Measurements from ENCODE around the gene SERPINH1.

DNA sequence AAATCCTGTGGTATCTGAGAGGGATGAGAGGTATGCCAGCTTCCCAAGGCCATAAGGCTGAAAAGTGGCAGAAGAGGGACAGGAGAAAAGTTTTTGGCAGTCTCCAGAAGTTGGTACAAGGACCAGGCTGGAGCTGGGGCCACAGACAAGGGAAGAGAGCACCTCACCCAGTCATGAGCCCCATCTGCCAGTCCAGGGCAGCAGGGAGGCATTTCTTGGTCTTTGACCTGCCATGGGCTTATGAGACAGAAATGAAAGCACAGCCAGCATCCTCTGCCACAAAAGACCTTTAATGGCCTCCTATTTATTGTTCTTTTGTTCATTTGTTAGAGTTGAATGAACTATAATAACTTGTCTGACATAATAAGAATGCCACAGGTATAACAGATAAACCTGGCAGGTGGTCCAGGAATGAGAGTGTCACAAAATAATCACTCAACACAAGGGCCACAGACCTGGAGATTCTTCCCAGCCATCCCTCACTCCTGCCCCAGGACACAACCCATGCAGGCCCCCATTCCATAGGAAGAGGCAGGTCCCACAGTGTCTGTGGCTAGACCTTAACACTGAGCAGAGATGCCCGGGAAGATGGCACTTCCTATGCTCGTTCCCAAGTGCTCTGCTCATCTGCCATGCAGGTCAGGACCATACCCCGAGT is 19.4 kb downstream of the TPBGL start:
- PRO-cap: no peak
- RRBS: no CpG with 5 or more reads among the region's 3 CpGs

GRCh38 chr11:75313466-75313826 is 38.0 kb downstream of the ARRB1 start:
- PRO-cap: unidirectional peak, minus-strand start at chr11:75313517; unidirectional peak, minus-strand start at chr11:75313569
- RRBS: 51% methylated on average over 2 of the region's 5 CpGs

DNA sequence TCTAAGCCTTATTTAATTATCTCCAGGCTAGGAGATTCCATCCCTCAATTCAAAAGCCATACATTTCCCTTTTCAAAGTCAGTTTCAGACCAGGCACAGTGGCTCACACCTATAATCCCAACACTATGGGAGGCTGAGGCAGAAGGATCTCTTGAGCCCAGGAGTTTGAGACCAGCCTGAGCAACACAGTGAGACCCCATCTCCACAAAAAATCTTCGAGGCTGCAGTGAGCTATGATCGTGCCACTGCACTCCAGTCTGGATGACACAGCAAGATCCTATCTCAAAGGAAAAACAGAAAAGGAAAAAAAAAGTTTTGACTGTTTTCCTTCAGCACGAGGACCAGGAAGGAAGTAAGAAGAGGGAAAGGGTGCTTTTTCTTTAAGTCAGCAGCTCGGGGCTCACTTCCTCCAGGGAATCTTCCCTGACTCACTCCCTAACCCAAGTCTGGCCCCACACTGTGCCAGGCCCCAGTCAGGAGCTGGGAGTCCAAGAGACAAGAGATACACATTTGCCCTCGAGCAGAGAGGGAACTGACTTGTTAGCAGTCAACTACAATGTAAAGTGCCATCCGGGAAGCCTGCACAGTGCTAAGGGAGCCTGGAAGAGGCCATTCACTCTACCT is 14.3 kb downstream of the ARRB1 start:
- PRO-cap: unidirectional peak, plus-strand start at position 472 of the sequence
- RRBS: no CpG with 5 or more reads among the region's 6 CpGs

DNA sequence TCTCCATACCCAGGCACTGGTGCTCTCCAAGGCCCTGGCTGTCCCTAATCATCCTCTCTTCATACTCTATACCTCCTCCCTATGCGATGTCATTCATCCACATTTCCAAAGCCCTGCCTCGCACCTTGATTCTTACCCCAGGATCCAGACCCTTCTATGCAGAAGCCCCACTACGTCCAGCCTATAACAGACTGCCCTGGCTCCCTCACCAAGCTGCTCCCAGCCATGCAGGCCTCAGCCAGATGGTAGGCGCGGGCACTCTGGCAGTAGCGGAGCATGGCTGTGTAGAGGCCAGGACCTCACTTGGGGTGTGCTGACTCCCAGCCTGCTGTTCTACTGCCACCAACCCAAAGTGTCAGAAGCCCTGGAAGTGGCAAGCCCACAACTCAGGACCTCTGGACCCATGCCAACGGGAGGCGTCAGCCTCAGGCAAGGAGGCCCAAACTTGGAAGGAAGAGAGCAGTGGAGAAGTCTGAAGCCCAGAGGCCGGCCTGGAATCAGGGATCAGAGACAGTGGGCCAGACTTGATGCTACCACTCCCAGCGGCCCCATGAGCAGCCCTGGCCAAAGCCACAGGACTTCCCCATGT is 4.6 kb downstream of the ARRB1 start:
- PRO-cap: no peak
- RRBS: no CpG with 5 or more reads among the region's 10 CpGs

DNA sequence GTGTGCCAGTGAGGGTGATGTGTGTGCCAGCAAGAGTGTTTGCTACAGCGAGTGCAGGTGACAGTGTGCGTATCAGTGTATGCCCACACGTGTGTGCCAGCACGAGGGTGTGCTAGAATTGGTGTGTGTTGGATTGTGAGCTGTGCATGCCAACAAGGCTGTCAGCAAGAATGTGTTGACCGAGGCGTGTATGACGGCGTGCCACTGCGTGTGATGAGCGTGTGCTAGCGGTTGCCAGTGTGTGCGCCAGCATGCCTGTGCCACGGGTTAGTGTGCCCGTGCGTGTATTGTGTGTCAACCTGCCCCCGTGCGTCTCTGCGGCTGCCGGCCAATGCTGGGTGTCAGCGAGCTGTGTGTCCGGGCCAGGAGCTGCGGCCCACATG is 469 bp downstream of the ARRB1 start:
- PRO-cap: bidirectional peak, plus-strand start outside the sequence, minus-strand start at position 315 of the sequence
- RRBS: no CpG with 5 or more reads among the region's 22 CpGs

- PRO-cap: no peak
- RRBS: no CpG with 5 or more reads among the region's 9 CpGs
These were observed 11.1 kb downstream of the KLHL35 start for GRCh38 chr11:75421656-75422552.

- PRO-cap: no peak
- RRBS: 42% methylated on average over 3 of the region's 17 CpGs
These were observed 2.0 kb downstream of the KLHL35 start for GRCh38 chr11:75430998-75431465.

DNA sequence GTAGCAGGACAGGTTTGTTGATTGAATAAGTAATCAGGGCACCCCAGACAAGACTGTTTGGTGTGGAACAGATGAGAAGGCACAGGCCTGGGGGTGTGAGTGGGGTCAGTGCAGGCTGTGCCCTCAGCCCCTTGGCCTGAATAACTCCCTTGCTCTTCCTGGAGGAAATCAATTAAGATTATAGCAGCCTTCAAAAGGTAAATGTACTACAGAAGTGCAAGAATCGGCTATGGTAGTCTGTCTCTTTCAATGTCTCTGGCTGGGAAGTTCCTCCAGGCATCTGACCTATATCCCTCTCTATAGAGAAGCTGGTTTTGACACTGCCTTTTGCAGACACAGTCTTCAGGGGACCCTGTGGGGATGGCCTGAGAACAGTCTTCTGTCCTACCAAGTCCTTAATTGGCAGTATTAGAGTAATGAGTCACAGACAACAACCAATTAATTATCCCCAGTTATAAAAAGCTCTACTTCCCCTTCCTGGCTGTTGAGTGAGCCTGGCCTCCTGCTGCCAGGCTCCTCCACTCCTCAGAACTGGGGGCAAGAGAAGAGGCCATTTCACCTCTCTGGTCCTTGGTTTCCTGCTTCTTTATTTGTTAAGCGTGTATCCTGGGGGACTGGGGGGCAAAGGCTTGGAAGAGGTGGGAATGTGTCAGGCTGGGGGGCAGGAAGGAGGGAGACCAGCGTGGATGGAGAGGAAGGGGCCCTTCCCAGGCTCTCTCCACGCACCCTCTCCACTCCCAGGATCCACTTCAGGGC is 41.2 kb upstream of the KLHL35 start:
- PRO-cap: bidirectional peak, plus-strand start at position 484 of the sequence, minus-strand start at position 381 of the sequence; unidirectional peak, plus-strand start at position 467 of the sequence; unidirectional peak, plus-strand start at position 484 of the sequence; unidirectional peak, plus-strand start at position 528 of the sequence
- RRBS: no CpG with 5 or more reads among the region's 4 CpGs

GRCh38 chr11:75503707-75504065 is 22.1 kb downstream of the GDPD5 start:
- PRO-cap: no peak
- RRBS: no CpG with 5 or more reads among the region's 4 CpGs

DNA sequence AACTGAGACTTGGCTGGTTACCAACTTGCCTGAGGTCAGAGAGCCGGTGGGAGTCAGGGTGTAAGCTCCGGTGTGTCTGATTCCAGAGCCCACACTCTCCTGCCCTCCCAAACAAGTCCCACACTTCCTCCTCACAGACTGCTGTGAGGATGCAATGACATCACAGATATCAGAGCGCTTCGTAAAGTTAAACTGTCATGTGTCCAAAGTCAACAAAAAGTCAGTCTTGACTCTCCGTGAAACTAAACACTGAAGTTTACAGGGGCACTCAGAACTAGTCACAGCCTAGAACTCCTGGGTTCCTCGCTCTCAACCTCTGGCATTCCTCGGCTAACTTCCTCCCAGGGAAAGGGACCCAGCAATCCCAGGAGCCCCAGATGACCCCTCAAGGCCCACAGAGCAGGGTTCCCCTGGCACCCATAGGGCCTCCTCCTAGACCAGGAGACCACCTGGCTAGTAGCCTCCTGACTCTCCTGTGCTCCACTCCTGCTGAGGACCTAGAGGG is 12.3 kb downstream of the GDPD5 start:
- PRO-cap: no peak
- RRBS: no CpG with 5 or more reads among the region's 7 CpGs

GRCh38 chr11:75522922-75523758 is 2.6 kb downstream of the GDPD5 start:
- PRO-cap: no peak
- RRBS: no CpG with 5 or more reads among the region's 11 CpGs

DNA sequence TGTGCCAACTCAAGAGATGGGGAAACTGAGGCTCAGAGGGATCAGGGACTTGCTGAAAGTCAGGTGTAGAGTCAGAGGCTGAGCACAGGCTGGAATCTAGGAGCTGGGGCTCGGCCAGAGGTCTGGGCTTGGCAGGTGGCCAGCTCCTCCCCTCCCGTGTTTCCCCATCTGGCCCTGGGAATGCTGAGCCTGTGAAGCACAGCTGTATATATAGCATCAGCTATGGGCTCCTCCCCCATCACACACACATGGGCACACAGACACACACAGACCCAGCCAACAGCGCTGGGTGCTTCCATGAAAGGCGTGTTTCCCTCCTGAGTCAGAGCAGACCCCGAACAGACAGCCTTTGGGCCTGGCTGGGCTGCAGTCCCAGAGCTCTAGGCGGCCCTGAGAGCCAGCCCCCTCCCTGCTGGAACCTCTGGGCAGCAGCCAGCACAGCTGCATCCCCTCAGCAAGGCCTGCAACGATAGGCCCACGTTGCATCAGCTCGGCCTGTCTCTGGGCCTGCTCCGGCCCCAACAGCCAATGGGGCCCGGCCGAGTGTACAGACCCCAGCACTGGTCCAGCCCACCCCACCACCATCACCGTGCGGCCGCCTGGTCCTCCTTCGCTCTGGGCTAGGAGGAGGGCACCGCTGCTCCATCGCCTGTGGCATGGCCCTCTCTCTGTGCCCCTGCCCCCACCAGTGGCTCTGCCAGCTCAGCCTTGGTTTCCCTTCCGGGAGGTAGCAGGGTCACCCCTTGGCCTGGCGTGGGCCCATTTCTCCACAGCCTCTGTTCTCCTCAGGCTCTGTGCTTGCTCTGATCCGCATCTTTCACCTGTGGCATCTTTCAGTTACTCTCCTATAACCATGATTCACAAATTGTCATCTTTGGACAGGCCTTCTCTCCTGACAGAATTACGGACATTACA is 7.6 kb upstream of the SERPINH1 start:
- PRO-cap: bidirectional peak, plus-strand start at position 613 of the sequence, minus-strand start at position 182 of the sequence
- RRBS: no CpG with 5 or more reads among the region's 22 CpGs

DNA sequence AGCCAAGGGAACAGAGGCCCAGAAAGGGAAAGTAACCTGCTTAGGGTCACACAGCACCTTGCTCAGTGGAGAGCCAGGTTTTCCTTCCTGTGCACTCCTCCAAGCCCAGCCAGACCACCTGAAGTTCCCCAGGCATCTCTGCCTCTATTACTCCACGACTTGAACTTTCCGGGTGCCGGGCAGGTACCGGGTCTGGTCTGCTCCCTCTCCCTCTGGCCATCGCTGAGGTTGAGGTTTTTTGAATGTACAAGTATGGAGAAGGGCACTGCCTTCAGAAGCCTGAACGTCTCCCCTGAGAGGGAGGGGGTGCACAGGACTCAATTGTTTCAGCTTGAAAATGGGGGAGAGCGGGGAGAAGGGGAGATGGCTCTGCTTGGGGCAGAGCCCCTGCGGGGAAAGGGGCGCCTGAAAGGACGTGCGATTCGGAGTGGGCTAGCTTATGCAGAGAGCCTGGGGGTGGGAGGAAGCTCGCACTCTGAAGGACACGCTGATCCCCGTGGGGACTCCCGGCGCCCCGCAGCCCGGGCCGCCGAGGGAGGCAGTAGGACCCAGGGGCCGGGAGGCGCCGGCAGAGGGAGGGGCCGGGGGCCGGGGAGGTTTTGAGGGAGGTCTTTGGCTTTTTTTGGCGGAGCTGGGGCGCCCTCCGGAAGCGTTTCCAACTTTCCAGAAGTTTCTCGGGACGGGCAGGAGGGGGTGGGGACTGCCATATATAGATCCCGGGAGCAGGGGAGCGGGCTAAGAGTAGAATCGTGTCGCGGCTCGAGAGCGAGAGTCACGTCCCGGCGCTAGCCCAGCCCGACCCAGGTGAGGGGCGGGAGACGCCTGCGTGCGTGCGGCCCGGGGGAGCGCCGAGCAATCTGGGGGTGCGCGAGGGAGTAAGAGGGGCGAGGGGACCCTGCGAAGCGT is at the start of gene SERPINH1:
SERPINH1 (plus strand) TSS at position 738 of the 906 bp plus-strand sequence.
- PRO-cap: bidirectional peak, plus-strand start at position 581 of the sequence, minus-strand start at position 523 of the sequence; bidirectional peak, plus-strand start at position 803 of the sequence, minus-strand start at position 681 of the sequence
- RRBS: 2% methylated on average over 23 of the region's 56 CpGs

DNA sequence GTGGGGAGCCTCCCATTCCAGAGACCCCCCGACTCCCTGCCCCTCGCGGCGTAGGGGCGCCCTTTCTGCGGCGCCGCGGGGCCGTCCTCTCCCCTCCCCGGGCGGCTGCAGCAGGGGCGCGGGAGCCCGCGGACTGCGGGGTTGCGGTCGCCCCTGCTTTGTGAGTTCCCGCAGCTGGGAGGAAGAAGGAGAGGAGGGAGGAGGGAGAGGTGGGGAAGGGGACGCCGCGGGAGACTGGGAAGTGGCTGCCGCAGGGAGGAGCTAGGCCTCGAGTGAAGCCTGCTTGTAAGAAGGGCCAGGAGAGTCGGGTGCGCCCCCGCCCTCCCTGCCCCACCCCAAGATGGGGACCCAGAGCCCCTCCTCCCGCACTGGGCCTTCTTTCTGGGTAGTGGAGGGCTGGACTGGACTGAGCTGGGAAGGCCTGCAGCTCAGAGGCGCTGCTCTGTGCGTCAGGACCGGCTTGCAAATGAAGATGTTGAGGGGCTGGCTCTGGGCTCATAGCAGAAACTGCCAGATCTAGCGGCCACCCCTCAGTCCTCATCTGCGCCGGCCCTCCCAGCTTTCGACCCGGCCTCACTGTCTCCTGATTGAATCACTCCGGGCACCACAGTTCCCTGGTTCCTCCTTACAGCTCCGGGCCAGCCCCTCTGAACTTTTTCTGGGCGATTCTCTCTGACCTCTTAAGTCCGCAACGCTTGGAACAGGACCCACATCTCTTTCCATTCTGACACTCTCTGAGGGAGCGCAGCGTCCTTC is 21.7 kb downstream of the SERPINH1 start:
- PRO-cap: bidirectional peak, plus-strand start at position 404 of the sequence, minus-strand start at position 236 of the sequence; bidirectional peak, plus-strand start at position 533 of the sequence, minus-strand start at position 471 of the sequence
- RRBS: 10% methylated on average over 12 of the region's 44 CpGs

GRCh38 chr11:75769377-75769754 is 788 bp downstream of the DGAT2 start:
- PRO-cap: no peak
- RRBS: no CpG with 5 or more reads among the region's 12 CpGs

DNA sequence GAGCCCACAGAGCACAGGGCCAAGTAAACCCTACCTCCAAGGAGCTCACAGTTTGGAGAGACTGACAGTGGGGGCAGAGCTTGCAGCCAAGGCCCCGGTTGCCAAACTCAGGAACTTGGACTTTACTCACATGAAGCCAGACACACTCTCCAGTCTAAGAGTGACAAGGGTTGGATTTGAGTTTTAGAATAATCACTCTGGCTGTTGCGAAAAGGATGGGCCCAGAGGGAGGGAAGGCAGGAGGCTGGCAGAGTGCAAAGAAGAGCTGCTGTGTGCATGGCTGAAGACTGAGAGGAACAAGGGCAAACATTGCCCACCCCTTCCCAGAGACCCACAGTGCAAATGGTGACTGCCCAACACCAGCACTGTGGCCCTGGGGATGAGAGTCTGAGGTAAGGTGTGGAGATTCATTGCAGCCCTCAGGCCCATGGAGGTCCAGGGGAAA is 19.2 kb upstream of the UVRAG start:
- PRO-cap: no peak
- RRBS: no CpG with 5 or more reads among the region's 2 CpGs

- PRO-cap: no peak
- RRBS: no CpG with 5 or more reads among the region's 6 CpGs
These were observed 1.7 kb downstream of the UVRAG start for GRCh38 chr11:75816553-75817227.

DNA sequence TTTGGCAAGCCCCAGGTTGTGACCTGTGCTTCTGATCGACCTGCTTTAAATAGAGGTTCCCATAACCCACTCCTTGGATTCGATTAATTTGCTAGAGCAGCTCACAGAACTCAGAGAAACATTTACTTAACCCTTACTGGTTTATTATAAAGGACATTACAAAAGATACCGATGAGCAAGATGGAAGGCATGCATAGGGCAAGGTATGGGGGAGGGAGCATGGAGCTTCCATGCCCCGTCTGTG is 190.6 kb downstream of the UVRAG start:
- PRO-cap: no peak
- RRBS: no CpG with 5 or more reads among the region's 4 CpGs

GRCh38 chr11:76077566-76077868 is 128.8 kb downstream of the WNT11 start:
- PRO-cap: no peak
- RRBS: no CpG with 5 or more reads among the region's 1 CpG

GRCh38 chr11:76148954-76149231 is 57.4 kb downstream of the WNT11 start:
- PRO-cap: no peak
- RRBS: 73% methylated on average over 1 of the region's 6 CpGs

Measured in kidney (tissue), 2 donors.